Hair follicular keratinocyte (primary cell): ENCODE measurements around a stretch of chr20.

DNA sequence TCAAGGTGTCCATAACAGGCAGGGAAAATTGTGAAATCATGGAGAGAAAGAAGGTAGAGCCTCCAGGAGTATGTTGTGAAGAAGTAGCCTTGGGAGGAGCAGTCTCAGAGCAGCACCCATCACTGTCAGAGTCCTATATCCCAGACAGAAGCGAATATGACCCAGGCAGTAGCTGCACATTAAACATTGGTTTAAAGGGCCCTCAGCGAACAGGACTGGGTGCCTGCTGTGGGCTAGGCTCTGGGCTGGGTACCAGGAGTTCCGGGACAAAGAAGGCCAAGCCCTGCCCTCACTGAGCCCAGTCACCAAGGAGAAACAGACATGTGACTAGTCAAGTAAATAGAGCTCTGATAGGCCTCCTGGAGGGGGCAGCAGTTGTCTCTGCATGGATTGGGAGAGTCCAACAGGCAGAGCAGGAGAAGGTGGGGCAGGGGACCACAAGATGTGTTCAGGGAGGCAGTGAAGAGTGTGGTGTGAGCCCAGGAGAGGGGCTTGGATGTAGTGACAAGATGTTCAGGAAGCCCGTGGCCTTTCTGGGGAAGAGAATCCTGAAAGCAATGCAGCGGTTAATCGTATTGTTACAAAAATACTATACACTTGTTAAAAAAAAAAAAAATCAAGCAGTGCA is 3.1 kb downstream of the HM13 start:
- RAMPAGE, long total RNA, result no peak

GRCh38 chr20:31573182-31574267 is 26.3 kb downstream of the MCTS2 start:
- RAMPAGE, long total RNA, result no peak

GRCh38 chr20:31587284-31588493 is 17.4 kb upstream of the ID1 start:
- RAMPAGE, long total RNA, result no peak

- RAMPAGE, long total RNA, result no peak
Measured at GRCh38 chr20:31605403-31606414, 620 bp downstream of the ID1 start.

- RAMPAGE, long total RNA, result no peak
Measured at GRCh38 chr20:31606415-31606765, 1.3 kb downstream of the ID1 start.

DNA sequence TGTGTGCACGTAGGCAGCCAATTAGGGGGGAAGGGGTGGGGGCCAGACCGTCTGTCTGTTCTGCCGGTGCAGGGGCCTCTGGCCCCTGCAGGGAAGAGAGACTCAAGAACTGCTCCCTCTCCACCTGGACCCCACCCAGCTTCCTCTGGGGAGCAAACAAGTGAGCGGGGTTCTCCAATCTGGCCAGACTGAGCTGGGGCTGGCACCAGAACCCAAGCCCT is 707 bp downstream of the COX4I2 start:
- RAMPAGE, long total RNA, result no peak

- RAMPAGE, long total RNA, result no peak
Measured at GRCh38 chr20:31678121-31679314, 40.8 kb downstream of the COX4I2 start.

DNA sequence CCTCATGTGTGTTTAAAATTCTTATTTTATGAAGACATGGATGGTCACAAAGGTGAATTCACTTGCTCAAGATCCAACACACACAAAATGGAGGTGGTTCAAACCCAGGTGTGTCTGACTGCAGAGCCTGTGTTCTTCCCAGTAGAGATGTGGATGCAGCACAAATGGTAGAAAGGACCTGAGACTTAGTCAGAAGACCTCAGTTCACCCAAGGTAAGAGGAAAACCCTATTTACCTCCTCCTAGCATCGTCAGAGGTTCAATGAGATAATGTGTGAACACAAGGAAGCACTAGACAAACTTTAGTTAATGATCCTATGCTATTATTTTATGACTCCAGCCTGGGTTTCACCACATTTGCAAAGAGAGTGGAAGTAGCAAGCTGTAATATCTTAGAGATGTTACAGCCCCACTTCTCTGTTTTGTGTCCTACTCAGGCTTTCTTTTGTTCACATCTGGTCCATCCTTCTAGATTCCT is 36.5 kb downstream of the BCL2L1 start:
- RAMPAGE, long total RNA, result no peak

- RAMPAGE, long total RNA, result no peak
Measured at GRCh38 chr20:31720838-31721253, 1.8 kb downstream of the BCL2L1 start.

GRCh38 chr20:31747518-31747966 is 8.5 kb downstream of the TPX2 start:
- RAMPAGE, long total RNA, result no peak

- RAMPAGE, long total RNA, result no peak
Measured at GRCh38 chr20:31822189-31823064, 3.3 kb downstream of the MYLK2 start.

DNA sequence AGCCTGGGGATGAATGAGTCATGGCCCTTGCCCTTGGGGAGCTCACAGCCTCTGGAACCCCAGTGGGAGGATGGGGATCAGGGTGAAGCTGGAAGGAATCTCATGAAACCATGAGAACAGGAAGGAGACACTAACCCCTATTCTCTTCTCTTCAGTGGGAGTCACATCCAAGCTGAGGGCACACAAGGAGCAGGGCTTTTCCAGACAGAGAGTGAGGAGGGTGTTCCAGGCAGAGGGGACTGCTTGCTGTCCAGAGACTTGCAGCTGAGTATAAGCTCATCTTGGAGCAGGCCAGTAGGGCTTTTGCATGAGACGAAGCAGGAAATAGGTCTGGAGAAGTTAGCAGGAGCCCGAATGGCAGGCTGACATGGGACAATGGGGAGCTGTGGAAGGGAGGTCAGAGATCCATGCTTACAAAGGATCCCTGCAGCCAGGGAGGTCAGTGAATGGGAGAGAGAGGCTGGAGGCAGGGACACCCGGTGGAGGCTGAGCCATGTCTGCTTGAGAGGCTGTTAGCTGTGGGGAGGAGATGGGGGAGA is 7.4 kb downstream of the FOXS1 start:
- RAMPAGE, long total RNA, result no peak

- RAMPAGE, long total RNA, result no peak
Measured at GRCh38 chr20:31861448-31862404, 8.6 kb downstream of the DUSP15 start.

- RAMPAGE, long total RNA, result no peak
Measured at GRCh38 chr20:32371641-32372486, 13.7 kb downstream of the ASXL1 start.

GRCh38 chr20:32445887-32446329 is 87.8 kb downstream of the ASXL1 start:
- RAMPAGE, long total RNA, result no peak

- RAMPAGE, long total RNA, result no peak
Measured at GRCh38 chr20:32452005-32452437, 93.9 kb downstream of the ASXL1 start.

DNA sequence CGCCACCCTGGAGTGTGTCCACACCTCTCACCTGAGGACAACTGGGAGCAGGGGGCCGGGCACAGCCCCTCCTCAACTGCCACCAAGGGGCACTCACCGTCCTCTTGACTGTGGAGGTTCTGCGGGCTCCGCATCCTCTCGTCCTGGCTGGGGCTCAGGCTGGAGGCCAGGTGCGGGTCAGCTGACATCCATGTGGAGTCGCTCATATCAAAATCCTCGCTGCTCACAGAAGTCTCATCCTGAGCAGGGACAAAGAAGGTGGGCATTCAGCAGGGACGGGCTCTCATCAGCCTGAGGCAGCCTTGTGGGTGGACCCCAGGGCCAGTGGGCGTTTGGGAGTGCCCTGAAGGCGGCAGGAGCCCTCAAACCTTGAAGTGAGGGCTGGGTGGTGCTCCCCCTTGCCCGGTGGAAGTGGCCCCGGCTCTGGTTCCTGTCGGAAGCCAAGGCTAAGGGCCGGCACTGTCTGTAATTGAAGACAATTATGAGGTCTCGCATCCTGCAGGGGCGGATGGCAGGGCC is 110.6 kb downstream of the NOL4L start:
- RAMPAGE, long total RNA, result no peak

DNA sequence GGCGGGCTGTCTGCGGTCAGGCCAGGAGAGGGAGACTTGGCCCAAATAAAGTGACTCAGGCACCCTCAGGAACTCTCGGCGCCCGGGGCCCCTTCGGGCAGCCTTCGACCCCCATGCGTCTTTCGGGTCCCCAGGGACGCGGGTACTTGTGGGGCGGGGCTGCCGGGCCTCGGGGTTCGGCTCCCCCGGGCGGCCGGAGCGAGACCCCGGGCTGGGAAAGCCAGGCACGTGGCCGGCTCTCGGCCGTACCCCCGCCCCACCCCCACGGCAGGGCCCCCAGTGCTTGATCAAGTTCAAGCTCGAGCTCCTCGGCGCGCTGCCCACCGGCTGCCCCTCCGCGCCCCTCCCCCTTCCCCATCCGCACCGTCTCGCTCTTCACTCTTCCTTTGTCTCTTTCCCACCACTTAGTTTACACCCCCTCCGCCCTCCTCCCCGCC is 101.1 kb downstream of the NOL4L start:
- RAMPAGE, long total RNA, result no peak

GRCh38 chr20:32513248-32513693 is 71.9 kb downstream of the NOL4L start:
- RAMPAGE, long total RNA, result no peak

DNA sequence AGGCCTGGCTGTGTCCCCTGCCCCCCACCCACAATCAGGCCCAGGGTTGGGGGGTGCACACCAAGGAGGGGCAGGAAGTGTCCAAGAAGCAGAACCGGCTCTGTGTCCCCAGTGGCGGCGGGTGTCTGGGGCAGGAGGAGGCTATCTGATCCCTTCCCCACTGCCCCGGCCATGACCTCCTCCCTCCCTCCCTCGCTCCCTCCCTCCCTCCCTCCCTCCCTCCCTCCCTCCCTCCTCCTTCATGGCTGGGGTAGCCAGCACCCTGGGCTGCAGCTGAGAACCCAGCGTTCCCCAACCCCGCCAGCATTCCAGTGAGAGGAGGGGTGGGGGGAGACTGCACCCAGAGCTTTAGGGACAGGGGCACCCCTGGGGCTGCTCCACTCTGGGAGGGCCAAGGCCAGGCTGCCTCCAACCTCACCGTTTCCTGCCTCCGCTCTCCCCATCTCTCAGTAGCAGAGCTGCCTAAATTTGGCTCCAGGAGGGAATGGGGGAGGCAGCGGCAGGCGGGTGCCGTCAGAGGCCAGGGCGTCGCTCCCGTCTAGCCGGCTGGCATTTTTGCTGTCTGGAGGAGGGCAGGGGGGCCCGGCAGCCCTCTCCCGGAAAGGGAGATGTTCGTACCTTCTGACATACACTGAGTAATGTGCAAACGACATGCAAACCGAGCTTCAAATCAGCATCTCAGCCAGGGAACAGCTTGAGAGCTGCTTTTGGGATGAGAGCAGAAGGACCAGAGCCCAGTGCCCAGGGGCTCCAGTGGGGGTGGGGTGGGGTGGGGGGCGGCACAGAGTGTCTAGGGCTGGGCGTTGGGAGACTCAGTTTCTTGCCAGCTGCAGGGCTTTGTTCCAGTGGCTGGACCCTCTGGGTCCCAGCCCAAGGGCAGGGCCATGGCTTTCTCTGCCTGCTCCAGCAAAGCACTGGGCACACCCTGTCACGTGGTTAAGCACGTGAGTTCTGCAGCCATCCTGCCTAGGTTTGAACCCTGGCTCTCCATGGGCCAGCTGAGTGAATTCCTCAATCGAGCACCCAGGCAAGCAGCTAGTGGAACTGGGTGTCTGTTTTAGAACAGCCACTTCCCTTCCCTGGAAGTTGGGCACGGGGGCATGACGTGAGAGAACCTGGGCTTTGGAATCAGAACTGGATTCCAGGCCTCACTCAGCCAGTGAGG is 46.5 kb downstream of the NOL4L start:
- RAMPAGE, long total RNA, result no peak